Endodermal cell (in vitro differentiated cells): Measurements from ENCODE around the gene TBX6.

DNA sequence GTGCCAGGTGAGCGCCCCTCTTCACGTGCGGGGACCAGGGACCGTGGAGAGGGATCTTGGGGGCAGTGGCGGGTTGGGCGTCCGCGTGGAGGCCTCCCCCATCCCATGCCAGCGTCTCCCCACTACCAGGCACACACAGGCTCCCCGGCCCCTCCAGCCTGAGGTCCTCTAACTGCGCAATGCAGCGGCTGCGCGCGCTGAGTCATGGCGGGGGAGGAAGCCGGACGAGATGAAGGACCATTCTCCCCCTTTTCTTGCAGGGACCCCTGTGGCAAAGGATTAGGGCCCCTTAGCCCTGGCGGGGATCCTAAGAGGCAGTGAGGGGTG, 324 bp downstream of the ALDOA start:
- PRO-cap: bidirectional peak, plus-strand start at position 200 of the sequence, minus-strand start at position 181 of the sequence

- PRO-cap: no peak
Observed at GRCh38 chr16:30067174-30068056, 1.9 kb downstream of the ALDOA start.

- PRO-cap: bidirectional peak, plus-strand start at chr16:30092108, minus-strand start at chr16:30091887
Observed at GRCh38 chr16:30091355-30092158, at the start of gene TBX6. TSS of gene TBX6 (minus strand) at chr16:30091924.

- PRO-cap: no peak
Observed at GRCh38 chr16:30112253-30113203, 809 bp downstream of the GDPD3 start.

DNA sequence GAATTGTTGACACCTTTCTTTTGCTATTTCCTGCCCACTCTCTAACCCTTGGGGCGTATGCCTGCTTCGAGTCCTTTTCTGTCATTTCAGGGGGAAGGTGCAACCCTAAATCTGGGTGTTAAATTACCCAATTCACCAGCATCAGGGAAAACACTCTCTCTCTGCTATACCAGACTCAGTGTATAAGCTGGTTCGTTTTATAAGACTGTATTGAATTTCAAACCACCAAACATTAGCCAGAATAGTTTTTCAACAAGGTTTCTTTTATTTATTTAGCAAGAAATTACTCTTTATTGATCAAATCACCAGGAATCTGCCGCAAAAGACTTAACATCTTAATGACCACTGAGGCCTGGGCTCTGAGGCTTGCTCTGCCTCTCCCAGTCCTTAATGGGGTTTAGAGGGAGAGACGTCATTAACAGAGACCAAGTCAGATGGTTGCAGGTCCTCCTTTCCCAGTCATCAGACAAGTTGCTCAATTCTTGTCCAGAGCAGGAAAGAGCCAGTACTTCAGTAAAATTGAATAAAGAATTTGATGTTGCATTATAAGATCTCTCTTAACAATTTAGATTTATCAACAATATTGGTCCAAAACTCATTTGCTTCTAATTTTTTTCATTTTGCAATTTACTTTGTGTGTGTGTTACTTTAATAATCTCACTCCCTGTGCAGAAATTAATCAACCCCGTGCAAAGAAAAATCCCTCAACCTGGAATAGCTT, 2.1 kb downstream of the SEPHS2 start:
- PRO-cap: no peak

- PRO-cap: no peak
Observed at GRCh38 chr16:30445963-30446335, 275 bp upstream of the SEPHS2 start.

- PRO-cap: bidirectional peak, plus-strand start at chr16:30527169, minus-strand start at chr16:30527060; bidirectional peak, plus-strand start at chr16:30527566, minus-strand start at chr16:30527307
Observed at GRCh38 chr16:30527135-30527771, 887 bp upstream of the ZNF768 start.

- PRO-cap: bidirectional peak, plus-strand start at chr16:30610652, minus-strand start at chr16:30610310
Observed at GRCh38 chr16:30610428-30611050, 350 bp upstream of the ZNF689 start.

DNA sequence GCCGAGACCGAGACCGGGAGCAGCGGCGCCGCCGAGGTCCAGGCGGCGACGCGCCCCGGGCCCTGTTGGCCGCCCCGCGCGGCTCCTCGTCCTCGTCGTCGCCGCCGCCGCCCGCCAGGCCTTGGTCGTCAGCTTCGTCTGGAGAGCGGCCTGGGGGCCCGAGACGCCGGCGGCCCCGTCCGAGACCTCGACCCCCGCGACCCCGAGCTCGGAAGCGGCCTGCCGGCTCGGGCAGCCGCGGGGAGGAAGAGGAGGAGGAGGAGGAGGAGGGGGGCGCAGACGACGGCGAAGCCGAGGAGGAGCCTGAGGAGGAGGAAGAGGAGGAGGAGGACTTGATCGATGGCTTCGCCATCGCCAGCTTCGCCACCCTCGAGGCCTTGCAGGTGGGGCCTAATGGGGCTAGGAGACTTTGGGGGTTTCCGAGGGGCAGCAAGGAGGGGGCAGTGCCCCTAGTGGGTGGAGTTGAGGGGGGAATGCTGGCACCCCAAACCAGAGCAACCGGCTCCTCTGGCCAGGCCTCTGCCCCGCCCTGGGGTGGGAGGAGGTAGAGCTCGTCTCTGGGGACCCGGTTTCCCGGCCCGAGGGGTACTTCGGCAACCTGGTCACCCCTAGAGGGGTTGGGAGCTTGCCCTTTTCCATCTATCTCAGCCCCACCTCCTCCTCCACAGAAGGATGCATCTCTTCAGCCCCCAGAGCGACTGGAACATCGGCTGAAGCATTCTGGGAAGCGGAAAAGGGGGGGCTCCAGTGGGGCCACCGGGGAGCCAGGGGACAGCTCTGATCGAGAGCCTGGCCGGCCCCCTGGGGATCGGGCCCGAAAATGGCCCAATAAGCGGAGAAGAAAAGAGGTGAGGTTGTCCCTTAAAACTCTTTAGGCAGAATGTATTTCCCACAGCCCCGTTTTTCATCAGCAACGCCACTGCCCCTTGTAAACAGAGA, 1.6 kb downstream of the FBRS start:
- PRO-cap: no peak

GRCh38 chr16:30670003-30671193, 12.2 kb downstream of the FBRS start:
- PRO-cap: no peak

- PRO-cap: no peak
Observed at GRCh38 chr16:30738705-30739661, 1.5 kb upstream of the TMEM265 start.

- PRO-cap: no peak
Observed at GRCh38 chr16:30756965-30757970, 4.6 kb downstream of the CFAP119 start.

- PRO-cap: no peak
Observed at GRCh38 chr16:30770380-30770711, 8.2 kb downstream of the RNF40 start.

- PRO-cap: no peak
Observed at GRCh38 chr16:30787838-30787952, 690 bp upstream of the ZNF629 start.

DNA sequence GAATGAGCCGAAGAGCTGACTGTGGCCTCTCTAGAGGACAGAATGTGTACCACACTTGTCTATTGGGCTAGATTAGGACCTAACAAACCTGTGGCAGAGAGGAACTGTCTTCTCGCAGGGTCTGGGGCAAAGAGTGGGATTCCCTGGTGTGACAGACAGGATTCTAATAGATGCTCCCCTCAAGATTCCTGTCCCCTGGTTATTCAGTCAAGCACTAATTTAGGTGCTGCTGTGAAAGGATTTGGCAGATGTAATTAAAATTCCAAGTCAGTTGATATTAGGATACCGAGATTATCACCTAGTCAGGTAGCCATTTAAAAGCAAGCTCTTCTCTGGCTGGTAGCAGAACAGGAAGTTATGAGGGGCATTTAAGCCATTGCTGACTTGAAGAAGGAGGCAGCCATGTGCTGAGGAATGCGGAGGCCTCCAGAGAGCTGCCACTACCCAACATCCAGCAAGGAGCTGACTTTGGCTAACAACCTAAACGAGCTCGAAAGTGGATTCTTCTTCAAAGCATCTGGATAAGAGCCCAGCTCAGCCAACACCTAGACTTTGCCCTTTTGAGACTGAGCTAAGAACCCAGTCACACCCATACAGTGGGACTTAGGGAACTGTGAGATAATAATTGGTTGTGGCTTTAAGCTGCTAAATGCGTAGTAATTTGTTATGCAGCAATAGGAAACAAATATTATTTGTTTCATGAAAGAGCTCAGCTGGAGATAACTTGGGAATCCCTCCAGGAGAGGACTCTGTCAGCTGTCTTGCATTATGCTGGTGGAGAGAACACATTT, 52.4 kb upstream of the ZNF629 start:
- PRO-cap: bidirectional peak, plus-strand start at position 345 of the sequence, minus-strand start at position 276 of the sequence

DNA sequence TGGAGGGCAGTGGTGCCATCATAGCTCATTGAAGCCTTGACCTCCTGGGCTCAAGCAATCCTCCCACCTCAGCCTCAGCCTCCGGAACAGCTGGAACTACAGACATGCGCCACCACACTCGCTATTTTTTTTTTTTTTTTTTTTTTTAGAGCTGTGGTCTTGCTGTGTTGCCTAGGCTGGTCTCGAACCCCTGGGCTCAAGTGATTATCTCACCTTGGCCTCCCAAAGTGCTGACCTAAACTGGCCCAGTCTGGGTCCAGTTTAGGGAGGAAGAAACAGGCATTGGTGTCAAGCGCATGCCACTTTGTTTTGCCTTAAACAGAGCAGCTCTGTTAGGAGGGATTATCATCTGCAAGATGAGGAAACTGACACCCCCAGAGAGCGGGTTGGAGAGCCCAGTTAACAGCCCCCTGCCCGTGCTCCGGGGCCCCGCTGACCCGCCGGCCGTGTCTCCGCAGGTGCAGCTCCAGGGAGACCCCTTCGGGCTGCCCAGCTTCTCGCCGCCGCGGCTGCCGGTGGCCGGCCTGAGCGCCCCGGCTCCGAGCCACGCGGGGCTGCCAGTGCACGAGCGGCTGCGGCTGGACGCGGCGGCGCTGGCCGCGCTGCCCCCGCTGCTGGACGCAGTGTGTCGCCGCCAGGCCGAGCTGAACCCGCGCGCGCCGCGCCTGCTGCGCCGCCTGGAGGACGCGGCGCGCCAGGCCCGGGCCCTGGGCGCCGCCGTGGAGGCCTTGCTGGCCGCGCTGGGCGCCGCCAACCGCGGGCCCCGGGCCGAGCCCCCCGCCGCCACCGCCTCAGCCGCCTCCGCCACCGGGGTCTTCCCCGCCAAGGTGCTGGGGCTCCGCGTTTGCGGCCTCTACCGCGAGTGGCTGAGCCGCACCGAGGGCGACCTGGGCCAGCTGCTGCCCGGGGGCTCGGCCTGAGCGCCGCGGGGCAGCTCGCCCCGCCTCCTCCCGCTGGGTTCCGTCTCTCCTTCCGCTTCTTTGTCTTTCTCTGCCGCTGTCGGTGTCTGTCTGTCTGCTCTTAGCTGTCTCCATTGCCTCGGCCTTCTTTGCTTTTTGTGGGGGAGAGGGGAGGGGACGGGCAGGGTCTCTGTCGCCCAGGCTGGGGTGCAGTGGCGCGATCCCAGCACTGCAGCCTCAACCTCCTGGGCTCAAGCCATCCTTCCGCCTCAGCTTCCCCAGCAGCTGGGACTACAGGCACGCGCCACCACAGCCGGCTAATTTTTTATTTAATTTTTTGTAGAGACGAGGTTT, 5.6 kb downstream of the CTF1 start:
- PRO-cap: bidirectional peak, plus-strand start at position 780 of the sequence, minus-strand start at position 620 of the sequence; bidirectional peak, plus-strand start at position 986 of the sequence, minus-strand start at position 864 of the sequence; unidirectional peak, minus-strand start at position 1,050 of the sequence; unidirectional peak, minus-strand start at position 1,186 of the sequence

GRCh38 chr16:30979832-30980939, 4.8 kb upstream of the HSD3B7 start:
- PRO-cap: no peak

DNA sequence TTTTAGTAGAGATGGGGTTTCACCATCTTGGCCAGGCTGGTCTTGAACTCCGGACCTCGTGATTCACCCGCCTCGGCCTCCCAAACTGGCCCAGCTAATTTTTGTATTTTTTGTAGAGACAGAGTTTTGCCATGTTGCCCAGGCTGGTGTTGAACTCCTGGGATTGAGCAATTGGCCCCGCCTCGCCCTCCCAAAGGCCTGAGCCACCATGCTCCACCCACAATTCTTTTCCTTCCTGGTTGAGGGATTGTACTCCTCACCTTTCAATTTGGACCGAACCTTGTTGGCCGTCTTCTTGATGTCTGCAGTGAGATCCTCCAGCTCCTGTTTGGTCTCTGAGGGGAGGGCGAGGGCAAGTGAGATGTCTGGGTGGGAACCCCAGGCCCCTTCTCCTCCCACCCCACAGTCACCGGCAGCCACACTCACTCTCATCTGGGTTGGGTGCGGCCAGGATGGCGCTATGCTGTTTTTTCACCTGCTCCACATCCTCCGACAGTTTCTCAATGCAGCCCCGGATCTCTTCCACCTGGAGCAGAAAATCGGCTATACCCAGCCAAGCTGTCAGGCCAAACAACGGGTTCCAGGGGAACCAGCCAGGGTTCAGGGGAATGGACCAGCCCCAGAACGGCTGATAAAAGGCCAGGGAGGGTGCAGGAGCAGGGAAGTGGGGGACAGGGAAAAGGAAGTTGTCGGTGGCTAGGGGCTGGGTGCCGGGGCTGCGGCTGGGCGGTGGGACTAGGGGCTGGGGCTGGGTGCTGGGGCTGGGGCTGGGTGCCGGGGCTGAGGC, 9.6 kb downstream of the STX1B start:
- PRO-cap: no peak

GRCh38 chr16:31033686-31034124, 347 bp downstream of the STX4 start:
- PRO-cap: no peak

GRCh38 chr16:31077583-31078132, 3.4 kb downstream of the ZNF646 start:
- PRO-cap: no peak